Colonic mucosa (tissue), 1 donor: ENCODE measurements around a stretch of chr20.

DNA sequence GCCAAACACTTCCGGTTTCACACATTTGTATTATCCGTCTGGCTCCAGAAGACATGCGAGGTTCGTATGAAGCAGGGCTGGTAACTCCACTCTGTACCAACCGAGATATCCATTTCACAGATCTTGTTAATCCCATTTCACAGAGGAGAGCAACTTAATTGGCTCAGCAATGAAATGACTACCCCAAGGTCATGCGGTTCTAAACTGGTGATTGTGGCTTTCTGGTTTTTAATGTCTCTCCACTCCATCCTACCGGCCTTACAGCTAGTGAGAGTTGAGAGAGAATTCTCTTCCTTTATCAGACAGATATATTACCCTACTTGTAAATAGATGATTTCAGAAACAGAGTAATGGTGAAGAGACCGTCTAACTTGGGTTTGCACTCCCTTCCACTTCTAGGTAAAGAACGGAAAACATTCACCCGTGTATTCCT is 61.4 kb upstream of the KCNG1 start:
- PRO-cap, result no peak

DNA sequence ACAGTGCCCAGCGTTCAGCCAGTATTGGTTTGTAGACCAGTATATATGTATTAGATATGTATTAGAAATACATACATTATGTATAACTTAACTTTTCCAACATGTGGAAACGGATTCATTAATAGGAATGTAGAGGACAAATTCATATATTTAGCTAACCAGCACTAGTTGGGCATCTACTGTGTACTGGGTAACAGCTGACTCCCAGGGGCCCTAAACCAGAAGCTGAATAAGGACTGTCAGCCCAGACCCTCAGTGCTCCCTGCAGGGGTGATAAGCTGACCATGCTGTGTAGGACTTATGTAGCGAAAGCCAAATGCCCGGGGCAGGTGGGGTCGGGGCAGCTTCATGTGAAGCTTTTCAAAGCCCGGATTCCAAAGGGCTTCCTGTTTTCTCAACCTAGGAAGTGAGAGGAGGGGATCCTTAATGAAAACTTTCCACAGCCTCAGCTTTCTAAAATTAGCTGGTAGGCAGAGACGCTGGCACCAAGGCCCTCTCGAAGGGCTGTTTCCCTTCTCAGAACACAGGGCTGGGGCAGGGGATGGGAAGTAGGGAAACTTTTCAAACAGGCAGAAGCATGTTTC is 149.1 kb downstream of the NFATC2 start:
- PRO-cap, result no peak

GRCh38 chr20:51404590-51405554 is 137.6 kb downstream of the NFATC2 start:
- PRO-cap, result bidirectional peak, plus-strand start at chr20:51404882, minus-strand start at chr20:51404783

DNA sequence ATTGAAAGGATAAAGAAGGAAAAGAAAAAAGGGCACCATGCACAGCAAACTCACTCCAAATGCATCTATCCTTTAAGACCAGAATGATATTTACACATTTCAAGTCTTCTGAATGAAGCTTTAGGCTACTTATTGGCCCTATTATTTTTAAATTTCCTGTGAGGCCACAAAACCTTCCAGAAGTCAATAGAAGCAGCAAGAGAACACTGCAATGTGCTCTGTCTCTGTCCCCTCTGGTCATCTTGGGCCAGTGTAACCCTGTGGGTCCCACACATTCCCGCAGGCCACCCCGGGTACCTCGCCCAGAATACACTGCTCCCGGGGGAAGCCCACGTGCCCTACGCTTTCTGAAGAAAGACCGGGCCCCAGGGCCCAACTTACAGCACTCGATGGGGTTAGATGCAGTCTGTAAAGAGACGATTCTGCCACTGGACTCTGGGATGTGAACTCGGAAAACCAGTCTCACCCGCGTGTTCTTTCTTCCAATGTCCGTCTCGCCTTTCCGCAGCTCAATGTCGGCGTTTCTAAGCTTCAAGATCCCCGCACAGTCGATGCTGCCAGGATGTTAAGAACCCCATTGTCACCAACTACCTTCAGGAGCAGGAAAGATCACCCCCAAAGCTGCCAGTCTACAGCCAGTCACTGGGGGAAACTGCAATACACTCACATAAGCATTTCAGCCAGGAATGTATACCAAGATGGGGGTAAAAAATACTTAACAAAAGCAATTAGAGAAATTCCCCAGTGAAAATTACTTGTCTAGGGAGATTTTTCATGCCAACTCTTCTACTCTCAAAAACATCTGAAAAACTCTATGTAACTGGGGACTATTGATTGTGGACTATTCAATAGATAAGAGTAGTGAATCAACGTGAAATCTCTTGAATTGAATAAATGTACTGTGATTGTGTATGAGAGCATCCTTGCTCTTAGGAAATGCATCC is 68.6 kb downstream of the NFATC2 start:
- PRO-cap, result no peak

- PRO-cap, result unidirectional peak, plus-strand start at chr20:51535233
Observed at GRCh38 chr20:51534730-51535555, 7.6 kb downstream of the NFATC2 start.

- PRO-cap, result no peak
Observed at GRCh38 chr20:51628905-51629439, 86.5 kb upstream of the NFATC2 start.

DNA sequence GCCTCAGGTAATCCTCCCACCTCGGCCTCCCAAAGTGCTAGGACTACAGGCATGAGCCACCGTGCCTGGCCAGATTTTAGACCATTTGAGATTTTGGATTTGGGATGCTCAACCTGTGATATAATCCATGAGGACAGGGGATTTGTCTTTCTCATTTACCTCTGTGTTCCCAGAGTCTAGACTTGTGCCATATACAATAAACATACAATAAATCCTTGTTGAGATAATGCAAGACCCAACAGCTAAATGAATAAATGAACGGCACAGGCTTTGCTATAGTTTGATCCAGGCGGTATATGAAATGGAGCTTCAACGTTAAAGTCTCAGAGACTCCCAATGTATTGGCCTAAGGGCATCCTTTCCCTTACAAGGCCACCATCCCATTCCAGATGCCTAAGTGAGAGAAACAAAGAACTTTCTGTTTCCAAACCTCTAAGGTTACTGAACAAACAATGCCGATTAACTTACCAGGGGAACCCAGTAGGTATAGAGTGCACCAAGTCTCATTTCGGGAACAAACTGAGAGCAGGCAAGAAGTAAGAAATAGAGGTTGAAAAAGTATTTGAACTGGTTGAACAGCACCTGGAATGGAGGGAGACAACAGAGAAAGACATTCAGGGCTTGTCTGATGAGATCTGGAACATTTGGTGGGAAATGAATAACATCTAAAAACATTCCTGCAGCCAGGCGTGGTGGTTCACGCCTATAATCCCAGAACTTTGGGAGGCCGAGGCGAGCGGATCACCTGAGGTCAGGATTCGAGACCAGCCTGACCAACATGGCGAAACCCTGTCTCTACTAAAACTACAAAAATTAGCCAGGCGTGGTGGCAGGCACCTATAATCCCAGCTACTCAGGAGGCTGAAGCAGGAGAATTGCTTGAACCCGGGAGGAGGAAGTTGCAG is 42.6 kb downstream of the ATP9A start:
- PRO-cap, result no peak

DNA sequence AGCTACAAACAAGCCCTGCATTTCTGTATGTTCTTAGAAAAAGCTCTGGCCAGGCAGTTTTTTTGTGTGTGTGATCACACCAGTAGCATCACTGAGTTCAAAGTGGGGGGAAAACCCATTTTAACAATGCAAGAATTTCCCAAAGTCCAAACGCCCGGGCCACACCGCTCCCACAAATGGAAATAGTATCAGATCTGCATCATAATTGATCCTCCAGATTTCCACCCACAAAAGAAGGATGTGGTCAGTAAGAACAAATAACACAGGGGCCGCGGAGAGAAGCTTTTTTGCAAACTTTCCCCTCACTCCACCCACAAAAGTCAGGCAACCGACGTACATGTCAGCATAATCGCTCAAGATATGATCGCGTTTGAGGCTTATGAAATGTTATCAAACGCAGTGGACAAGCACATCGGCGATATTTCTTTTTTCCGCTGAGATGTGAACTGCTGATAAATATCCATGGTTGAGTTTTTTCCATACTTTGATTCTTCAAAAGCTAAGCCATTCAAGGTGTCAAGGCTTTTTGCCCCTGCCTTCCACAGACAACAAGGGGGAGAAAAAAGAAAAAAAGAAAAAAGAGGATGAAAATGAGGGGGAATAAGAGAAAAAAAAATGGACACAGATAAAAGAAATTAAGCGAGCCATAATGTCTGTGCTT is 143.6 kb downstream of the ZFP64 start:
- PRO-cap, result no peak

GRCh38 chr20:52105540-52105972 is 86.0 kb downstream of the ZFP64 start:
- PRO-cap, result no peak

GRCh38 chr20:53031130-53032044 is 59.2 kb downstream of the TSHZ2 start:
- PRO-cap, result no peak

DNA sequence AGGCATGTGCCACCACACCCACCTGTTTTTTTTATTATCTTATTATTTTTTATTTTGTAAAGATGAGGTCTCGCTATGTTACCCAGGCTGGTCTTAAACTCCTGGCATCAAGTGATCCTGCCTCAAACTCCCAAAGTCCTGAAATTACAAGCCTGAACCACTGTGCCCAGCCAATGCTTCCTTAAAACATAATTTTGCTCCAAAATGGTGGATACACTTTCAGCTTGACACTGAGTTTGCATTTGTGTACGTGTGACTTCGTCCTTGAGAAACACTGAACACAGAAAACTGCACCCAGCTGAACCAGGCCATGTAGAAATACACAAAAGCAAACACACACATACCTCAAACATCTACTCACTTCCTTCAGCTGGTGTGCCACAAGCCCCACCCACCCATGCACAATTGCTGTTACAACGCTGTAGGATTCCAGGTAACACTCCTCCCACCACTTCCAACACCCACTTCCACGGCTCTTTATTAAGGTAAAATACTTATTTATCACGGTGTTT is 109.1 kb downstream of the TSHZ2 start:
- PRO-cap, result no peak

- PRO-cap, result no peak
Observed at GRCh38 chr20:53331556-53331881, 262.1 kb downstream of the ZNF217 start.

DNA sequence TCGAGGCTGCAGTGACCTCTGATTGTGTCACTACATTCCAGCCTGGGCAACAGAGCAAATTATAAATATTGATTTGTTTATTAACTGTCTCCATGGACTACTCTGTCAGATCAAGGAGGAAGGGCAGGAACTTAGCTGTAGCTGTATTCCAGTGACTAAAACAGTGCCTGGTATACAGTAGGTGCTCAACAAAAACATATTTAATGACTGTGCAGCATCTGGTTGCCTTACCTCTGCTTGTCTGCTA is 117.7 kb upstream of the ZNF217 start:
- PRO-cap, result no peak

- PRO-cap, result no peak
Observed at GRCh38 chr20:53737451-53738312, 144.0 kb upstream of the ZNF217 start.

- PRO-cap, result no peak
Observed at GRCh38 chr20:53910305-53910730, 160.1 kb downstream of the BCAS1 start.

DNA sequence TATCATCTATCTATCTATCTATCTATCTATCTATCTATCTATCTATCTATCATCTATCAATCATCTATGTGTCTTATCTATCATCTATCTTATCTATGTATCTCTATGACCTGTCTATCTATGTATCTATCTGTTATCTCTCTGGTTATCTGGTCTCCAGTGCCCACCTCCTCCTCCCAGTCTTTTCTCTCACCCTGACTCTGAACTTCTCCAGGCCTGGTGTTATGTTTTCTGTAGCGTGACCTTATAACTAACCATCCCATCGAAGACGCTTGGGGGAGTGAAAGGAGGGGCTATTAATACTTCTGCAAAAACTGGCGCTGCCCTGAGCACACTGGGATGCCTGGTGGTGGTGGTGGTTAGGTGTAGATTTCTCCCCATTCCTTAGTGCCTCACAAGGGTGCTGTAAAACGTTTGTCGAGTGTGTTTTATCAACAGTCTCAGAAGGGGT is 156.3 kb downstream of the BCAS1 start:
- PRO-cap, result no peak

DNA sequence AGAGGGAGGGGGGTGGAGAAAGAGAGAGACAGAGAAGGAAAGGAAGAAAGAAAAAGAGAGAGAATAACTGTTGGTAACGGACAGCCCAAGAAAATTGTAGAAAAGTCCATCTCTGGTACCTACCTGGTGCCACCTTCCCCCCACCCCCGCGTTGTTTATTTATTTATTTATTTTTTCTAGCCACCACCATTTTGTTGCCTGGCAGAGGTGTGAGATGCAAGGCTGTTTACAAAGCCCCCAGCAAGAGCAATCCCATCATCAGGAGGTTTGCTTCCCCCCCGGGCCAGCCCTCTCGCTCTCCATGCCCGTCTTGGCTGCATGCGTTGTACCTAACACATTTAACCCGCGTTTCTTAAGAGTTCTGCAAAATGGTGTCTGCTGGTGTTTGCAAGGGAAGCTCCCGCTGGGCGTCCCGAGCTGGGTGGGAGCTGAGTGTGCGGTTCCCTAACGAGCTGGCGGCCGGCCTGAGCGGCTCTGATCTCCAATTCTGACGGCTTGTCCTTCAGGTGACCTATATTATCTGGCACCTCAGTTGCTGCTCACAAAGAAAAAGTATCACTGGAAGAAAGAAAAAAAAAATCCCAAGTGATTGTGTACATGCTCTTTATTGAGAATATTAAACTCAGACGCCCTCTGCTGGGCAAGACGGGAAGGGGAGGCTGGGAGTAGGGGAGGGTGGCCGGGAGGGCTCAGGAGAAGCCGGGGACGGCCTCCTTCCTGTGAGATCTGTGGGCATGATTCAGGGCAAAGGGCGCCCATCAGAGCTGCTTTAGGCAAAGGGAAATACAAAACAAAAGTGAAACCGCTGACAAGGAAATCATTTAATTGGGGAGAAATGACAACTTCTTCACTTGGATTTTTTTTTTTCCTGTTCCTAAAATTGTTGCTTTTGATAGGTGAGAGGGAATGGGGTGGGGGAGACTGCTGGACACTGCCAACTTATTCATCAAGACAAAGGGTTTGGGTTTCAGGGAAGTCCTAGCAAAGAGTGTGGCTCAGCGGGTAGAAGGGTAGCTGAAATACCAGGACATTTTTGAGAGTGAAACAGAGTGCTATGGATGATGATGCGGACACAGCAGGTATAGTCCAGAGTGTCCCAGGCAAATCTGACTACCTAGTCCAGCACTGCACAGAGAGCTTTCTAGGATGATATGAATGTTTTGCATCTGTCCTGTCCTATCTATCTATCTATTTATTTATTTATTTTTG is 154.7 kb downstream of the BCAS1 start:
- PRO-cap, result bidirectional peak, plus-strand start at position 692 of the sequence, minus-strand start at position 489 of the sequence; bidirectional peak, plus-strand start at position 1,047 of the sequence, minus-strand start at position 741 of the sequence

DNA sequence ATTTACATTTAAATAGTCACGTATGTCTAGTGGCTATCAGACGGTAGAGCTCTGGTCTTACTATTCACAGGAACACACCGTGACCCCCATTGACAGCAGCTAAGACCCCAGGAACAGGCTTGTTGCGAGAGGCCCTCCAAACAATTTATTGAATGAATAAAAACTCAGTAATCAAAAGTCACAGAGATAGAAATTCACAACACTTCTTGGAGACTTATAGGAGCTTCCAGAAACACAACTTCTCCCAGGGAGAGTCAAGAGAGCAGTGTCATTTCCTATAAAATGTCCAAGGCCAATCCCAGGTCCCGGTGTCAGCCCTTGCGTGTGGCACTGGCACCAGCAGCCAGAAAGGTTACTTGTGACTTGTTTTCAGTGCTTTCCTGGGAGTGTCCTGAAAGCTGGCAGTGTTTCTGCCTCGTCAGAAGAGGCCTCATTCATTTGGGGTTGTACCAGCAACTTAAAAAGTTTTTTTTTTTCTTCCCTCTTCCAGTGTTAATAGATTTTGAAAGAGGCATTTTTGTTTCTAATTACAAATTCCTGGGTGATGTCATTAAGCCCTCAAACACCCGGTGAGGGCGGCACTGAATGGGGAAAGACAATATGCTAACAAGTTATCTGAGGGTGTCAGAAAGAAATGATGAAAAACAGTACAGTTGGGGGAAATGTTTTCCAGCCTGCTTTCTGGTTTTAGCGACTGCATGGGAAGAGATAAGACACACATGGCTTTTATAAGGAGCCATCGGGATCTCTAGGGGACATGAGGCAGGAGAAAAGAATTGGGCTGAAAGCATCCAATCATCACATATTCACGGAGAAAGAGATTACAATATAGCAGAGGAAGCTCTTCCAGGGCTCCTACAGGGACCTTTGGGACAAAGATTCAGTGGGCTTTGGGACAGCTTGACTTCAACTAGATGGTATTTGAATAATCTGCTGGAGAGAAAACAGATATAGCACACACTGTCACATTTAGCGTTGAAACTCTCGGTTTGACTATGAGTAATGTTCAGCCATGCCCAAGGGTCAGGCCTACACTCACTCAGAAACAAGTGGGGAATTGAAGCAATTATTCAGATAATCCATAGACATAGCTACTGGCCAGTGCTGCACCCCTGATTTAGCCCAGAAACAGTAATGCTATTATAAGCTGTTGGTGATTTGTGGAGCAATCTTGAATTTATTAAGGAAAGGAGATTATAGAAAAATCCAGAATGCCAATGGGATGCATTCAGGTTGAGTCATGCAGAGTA is 153.1 kb downstream of the BCAS1 start:
- PRO-cap, result bidirectional peak, plus-strand start at position 372 of the sequence, minus-strand start at position 332 of the sequence

GRCh38 chr20:53921288-53921985 is 149.0 kb downstream of the BCAS1 start:
- PRO-cap, result no peak

- PRO-cap, result no peak
Observed at GRCh38 chr20:53929918-53930583, 140.3 kb downstream of the BCAS1 start.